ENCODE measurements around the gene NAXD.

DNA sequence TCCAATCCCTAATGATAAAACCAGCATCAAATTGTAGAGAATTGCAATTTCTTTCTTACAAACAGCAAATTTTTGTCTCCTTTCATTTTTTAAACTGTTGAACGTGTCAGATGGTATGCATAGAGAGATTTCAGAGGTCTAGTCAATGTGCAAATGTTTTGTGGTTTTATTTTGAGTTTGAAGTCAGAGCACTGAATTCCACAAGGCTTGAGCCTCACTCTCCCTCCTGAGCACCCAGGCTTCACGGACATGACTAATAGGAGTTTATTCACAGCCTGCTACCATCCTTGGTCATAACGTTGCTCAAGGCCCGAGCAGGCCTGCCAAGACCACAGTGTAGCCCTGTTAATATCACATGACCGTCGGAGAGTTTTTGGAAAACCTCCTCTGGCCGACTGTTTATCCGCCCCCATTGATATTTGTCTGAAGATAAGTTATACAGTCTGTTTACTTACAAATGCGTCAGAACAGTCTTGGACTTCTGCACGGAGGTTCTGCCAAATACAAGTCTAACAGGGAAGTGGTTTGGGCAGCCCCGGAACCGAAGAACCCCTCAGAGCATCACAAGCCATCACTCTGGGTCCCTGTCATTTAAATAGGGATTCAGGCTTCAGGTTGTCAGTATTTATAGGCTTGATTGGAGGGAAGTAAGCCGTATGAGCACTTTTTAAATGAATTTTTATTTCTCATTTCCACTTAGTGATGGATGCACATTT lies 89.8 kb downstream of the COL4A2 start:
- RRBS: no CpG with 5 or more reads among the region's 13 CpGs

DNA sequence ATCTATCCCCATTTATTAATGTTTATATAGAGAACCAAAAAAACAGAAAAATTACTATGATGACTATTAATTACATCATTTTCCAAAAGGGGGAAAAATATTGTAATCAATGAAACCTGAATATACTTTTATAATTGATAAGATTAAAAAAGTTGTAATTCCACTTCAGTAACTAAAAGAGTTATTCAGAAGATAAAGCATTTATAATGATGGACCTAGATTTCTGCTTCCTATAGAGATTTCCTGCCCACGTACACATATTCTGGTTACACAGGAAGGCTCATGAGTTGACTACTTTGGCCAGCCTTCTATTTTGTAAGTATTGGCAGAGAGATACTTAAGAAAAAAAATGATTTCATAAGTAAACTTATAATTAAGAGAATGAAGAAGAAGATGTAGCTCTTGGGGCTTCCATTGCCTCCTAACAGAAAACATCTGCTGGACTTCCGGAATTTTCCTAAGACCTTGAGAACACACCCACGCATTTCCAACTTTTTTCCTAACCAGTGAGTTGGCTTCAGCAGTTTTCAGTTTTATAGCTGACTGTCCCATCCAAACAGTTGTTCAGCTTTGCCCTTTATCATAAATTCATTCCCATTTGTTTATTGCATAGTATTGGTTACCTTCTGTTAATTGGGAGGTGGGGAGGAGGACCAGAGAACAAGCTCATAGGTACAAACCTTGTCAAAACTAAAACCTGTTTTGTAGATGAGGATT lies 93.6 kb downstream of the COL4A2 start:
- RRBS: no CpG with 5 or more reads among the region's 3 CpGs

- RRBS: no CpG with 5 or more reads among the region's 9 CpGs
Measured at GRCh38 chr13:110430192-110430851, 123.2 kb downstream of the COL4A2 start.

DNA sequence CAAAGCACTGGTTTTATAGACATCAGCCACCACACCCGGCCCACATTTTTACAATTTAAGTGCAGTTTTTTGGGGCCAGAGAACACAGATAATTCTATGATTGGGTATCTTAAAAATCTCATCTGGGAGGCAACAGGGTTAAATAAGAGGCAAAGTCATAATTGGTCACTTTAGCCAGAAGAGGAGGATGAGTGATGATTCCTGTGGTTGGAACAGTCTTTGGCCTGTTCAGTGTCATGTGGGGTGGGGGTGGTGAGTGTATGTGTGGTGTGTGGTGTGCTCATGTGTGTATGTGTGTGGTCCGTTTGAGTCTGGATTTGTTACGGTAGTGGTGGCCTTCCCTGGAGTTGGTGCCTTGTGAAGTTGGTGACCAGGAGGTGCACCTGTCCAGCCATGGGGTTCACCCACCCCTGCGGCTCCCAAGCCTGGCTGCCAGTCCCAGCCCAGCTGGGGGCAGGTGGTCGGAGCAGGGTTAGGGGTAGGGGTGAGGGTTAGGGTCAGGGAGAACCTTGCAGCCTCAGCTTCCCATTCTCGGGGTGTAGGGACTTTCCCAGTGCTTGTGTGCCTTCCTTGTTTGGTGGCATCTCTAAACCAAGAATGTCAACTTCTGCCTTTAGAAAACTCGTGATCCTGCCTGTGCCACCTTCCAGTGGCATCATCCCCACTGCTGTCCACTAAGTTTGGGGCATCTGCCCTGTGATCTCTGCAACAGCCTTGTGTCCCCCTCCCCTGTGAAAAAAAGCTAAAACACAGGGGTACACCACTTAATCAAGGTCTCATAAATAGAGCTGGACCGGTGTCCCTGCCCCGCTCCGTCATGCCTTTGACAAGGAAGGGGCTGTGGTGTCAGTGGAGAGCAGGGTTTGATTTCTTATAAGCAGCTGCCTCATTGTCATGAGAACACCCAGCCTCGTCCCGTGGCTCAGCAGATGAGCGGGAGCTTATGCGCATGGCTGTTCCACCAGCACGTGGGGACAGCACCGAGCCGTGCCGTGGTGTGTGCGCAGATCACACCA lies 97.4 kb downstream of the RAB20 start:
- RRBS: no CpG with 5 or more reads among the region's 19 CpGs

DNA sequence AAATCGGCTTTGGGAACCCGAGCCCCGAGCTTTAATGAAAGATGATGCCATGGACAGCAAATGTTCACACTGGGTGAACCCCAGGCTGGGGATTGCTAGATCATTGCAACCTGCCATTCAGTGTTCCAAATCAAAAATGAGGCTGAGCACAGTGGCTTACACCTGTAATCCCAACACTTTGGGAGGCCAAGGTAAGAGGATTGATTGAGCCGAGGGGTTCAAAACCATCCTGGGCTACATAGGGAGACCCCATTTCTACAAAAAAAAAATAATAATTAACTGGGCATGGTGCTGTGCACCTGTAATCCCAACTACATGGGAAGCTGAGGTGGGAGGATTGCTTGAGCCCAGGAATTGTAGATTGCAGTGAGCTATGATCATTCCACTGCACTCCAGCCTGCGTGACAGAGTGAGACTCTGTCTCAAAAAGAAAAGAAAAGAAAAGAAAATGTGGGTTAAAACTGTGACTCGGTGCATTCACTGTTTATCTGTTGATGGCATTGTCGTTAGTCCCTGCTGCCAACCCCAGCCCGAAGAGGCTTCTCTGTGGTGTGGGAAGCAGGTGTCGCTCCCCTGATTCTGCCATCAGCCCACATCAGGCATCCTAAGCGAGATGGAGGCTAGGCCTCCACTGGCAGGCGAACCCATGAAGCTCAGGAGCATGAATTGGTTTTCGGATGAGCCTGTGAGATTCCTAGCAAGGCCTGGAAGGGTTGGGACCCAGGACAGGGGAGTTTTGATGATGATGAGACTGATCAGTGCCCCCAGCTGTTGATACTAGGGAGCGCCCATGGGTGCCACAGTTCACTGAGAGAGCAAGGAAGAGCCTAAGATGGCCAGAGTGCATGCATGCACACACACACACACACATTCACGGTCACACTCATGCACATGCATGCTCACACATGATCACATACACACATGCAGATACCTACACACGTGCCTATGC lies 87.5 kb downstream of the RAB20 start:
- RRBS: no CpG with 5 or more reads among the region's 15 CpGs

- RRBS: no CpG with 5 or more reads among the region's 12 CpGs
Measured at GRCh38 chr13:110507103-110507726, 54.3 kb downstream of the RAB20 start.

DNA sequence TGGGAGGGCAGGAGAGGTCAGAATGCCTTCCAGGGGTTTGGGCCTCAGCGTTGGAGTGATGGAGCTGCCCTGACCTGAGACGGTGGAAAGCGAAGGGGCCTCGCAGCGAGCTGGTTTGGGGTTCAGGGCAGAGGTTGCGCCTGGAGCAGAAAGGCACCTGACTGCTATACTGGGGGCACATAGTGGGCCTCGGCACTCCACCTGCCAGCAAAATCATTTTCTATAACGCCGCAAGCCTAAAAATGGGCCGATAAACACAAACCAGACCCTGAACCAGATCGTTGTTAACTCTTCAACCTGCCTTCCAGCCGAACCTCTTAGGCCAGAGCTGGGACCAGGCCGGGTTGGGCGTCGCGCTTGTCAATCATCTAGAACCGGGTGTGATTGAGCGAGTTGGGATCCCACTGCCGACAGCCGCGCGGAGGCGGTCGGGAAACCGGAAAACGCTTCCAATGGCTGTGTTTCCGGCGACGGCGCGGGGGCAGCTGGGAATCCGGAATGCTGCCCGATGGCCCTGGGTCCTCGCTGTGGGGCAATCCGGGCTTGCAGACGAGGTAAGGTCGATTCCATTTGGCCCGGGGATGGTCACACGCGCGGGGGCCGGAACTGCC lies at the start of gene NAXD:
TSS of gene NAXD (plus strand) at position 452 of the 611 bp plus-strand sequence.
- RRBS: 2% methylated on average over 16 of the region's 42 CpGs

DNA sequence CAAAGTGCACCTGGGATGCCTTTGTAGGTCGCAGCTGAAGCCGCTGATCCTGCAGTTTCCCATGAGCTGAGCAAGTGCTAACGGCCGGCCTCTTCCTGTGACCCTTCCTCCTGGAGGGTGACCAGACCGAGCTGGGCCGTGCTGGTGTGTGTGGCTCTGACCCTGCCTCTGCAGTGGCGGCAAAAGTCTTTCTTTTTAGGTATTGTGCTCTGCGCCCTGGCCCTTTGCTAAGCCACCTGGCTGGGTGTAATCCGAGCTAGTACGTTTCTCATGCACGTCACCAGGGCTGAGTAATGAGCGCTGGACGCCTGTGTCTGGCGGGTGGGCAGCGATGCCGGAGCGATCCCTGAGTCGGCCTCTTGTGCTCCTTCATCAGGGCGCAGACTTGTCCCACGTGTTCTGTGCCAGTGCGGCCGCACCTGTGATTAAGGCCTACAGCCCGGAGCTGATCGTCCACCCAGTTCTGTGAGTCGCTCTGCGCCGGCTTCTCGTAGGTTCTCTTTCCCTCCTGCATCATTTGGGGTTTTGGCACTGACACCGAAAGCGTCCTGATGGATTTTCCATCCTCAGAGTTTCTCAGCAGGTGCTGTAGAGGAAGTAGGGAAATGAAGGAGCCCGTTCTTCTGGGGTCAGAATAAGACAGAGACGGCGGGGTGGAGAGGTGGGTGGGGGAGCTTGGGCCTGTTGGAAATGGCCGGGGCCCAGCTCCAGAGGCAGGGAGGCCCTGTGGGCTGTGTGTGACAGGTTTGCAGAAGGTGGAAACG lies 9.7 kb downstream of the NAXD start:
- RRBS: 100% methylated on average over 3 of the region's 35 CpGs

DNA sequence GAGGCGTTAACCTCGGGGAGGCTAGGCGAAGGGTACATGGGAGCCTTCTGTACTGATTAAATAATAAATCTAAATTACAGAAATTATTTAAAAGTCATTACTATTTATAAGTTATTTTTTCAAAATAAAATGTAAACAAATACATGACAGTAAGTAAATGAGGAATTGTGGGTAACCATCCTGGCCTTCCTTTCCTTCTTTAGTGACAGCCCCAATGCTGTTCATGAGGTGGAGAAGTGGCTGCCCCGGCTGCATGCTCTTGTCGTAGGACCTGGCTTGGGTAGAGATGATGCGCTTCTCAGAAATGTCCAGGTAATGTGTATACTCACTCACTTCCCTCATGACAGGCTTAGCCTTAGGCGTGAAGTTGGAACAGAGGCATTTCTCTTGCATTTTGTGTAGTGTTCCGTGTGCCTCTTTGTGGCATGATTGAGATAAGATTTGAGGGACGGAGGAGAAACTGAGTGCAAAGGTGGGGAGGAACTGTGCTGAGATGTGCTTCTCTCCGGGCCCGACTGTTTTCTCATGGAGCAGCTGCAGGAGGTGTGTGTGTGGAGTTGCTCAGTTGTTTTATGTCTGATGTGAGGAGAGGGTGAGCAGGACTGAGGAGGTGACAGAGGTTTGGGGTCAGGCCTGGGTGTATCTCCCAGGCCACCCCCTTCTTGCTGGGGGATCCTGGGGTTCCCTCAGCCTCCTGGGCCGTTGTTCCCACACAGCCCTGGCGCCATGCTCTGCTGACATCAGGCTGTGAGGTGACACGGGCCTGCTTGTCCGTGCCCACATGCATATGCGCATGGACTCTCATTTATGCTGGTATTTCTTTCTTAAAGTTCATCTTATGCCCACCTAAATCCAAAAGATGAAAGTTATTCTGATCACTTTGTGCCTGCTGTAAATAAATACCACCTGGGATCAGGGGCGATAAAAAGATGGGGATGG lies 12.2 kb downstream of the NAXD start:
- RRBS: no CpG with 5 or more reads among the region's 17 CpGs

- RRBS: no CpG with 5 or more reads among the region's 6 CpGs
Measured at GRCh38 chr13:110636158-110636406, 20.7 kb downstream of the NAXD start.

DNA sequence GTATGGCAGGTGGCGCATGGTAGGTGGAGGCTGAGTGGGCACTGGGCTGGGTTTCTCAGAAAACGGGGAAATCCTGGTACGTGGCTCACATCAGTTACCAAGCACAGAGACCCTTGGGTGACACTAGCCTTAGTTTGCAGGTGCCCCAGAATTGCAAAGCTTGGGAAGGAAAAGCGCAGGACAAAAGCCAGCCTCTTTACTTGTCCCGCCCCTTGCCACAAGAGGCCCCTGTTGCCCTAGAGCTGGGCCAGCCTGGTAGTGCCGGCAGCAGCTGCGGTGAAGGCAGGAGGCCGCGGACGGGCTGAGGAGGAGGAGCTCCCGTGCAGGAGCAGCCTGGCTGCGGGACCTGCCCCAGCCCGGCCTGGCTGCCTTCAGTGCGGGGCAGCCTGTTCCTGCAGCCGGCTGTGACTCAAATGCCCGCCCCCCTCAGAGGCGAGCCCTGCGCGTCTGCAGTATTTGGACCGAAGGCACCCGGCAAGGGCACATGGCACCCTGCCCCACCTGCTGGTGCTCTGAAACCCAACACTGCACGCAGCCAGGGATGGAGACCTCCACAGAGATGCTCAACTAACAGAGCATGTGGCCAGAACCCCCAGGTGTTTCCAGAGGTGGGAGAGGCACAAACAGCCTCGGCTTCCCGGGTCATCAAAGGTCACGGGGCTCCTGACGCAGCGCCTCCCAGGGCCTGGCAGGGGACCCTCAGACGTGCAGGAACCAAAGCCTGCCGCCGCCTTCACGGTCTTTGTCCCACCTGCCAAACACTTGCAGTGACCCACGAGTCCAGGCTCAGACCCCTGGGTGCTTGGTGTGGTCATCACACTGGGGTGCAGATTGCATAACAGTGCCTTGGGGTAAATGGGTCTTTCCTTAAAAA lies 29.7 kb downstream of the NAXD start:
- RRBS: 18% methylated on average over 2 of the region's 32 CpGs

DNA sequence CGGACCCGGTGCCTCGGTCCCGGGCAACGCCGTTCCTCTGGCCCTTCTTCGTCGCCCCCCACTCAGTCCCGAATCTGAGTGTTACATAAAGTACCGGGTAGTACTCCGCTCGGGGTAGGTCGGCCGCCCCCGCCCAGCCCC lies 1.1 kb downstream of the ING1 start:
- RRBS: 1% methylated on average over 12 of the region's 15 CpGs

DNA sequence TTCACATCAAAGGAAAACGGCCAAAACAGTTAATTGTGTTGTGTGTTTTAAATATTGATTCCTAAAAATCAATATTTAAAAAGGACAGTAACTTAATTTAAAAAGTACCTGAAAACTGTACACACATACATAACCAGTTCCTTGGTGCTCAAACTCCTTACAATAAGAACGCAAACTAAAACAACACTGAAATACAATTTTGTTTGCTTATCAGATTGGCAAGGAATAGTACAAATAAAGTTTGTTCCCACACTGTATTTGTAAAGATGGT lies 96.3 kb downstream of the ING1 start:
- RRBS: no CpG with 5 or more reads among the region's 2 CpGs

DNA sequence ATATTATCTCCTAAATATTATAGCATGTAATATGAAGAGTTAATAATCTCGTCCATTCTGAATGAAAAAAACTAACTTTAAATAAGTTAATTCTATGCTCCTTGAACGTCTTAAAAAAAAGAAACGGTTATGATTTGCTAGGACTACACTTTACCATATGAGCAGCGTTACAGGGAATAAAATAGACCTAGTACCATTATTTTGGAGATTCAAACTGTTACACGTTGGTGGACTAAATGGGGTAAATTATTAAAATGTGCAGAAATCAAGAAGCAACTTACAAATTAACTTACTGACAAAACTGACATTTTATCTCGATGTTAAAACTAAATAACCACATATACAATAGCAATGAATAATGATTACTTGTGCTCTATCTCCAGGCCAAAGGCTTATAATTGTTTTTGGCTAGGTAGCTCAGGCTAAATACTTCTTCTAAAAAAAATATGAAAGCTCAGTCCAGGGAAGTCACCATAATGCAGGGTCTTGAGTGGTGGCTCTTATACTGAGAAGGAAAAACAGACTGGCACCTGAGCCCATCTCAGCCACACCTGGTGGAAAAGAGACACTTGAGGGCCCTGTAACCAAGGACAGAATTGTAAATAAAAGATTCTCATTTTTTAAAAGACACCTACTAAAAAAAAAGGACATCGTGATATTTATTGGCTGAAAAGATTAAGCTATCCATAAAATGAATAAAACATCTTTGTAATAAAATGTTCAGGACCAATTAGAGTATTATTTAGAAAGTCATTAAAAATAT lies 10.9 kb downstream of the ANKRD10 start:
- RRBS: no CpG with 5 or more reads among the region's 7 CpGs

GRCh38 chr13:110907918-110908396 lies 6.9 kb downstream of the ANKRD10 start:
- RRBS: 92% methylated on average over 2 of the region's 7 CpGs

- RRBS: no CpG with 5 or more reads among the region's 17 CpGs
Measured at GRCh38 chr13:111083169-111083747, 31.9 kb upstream of the ARHGEF7 start.

- RRBS: 11% methylated on average over 40 of the region's 70 CpGs
Measured at GRCh38 chr13:111115647-111116161, 594 bp downstream of the ARHGEF7 start.

DNA sequence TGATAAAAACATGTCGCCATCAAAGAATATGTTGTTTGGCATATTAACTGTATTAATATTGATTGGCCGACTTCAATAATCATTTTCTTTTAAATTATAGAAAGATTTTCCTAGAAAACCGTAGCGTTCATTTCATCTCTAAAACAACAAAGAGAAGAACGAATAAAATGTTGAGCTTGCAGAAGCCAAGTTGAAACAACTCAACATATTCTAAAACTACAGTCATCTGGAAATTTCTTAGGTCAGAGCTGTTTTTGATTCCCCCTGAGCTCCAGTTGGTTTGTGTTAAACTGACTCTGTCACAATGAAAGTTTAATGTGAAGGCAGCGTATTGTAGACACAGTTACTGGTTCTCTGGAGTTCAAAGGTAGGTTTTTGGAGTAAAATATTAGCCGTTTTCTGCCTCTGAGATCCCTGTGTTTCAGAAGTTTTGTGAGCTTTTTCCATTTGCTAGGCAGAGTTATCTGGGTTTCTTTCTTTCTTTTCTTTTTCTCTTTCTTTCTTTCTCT lies 2.1 kb downstream of the ARHGEF7 start:
- RRBS: no CpG with 5 or more reads among the region's 7 CpGs

DNA sequence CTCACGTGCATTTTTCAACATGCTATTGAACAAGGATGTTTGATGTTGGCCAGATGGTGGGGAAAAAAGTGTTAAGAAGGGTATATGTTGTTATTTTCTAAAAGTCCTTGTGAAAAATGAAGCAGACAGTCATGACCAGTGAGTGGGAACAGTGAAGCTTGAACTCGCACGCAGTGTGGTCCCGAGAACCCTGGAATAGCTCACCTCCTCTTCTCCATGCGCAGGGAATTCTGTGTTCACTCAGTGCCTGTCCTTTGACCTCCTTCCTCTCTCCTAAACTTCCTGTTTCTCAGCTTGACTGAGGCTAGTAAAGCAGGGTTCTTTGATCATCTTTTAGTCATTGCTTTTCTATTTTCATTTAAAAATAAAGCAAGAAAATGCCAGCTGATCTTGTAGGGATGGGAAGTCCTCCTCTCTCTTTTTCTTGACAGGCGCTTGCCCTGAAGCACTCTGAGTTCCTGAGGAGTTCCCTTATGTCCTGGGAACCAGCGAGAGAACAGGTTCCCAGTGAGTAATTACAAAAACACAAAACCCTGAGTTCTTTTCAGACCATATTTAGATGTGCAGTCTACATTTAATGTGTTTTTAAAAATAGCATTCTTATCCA lies 62.8 kb downstream of the ARHGEF7 start:
- RRBS: no CpG with 5 or more reads among the region's 7 CpGs

- RRBS: no CpG with 5 or more reads among the region's 9 CpGs
Measured at GRCh38 chr13:111281631-111282239, 38.7 kb upstream of the TEX29 start.

All from Jurkat, Clone E6-1 (cell line).